Smooth muscle cell (in vitro differentiated cells): Measurements from ENCODE around the gene EVL.

GRCh38 chr14:100064813-100065651, at the start of gene EVL:
Gene EVL (plus strand): TSS chr14:100065422.
- RAMPAGE, long total RNA, result no peak

DNA sequence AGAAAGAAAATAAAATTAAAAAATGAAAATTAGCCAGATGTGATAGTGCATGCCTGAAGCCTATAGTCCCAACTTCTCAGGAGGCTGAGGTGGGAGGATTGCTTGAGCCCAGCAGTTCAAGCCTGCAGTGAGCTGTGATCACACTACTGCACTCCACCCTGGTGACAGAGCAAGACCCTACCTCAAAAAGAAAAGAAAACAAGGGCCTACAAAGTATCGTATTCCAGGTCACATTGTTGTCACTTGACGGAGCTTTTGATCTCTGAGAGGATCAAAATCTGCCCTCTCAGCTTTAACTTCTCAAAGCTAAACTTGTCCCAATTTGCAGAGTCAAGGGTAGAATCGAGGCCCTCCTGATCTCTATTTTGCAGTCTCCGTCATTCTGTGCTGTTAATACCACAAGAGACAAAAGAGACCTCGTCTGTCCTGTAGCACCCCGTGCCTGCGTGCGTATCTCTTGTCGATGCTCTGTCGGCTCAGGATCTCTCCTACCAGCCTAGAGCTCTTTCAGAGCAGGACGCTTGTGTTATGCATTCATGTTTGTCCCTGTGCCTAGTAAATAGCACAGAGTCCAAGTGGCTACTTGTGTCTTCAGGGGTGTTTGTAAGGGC, 5.0 kb downstream of the EVL start:
- RAMPAGE, long total RNA, result no peak

GRCh38 chr14:100079052-100079785, 14.0 kb downstream of the EVL start:
- RAMPAGE, long total RNA, result no peak

DNA sequence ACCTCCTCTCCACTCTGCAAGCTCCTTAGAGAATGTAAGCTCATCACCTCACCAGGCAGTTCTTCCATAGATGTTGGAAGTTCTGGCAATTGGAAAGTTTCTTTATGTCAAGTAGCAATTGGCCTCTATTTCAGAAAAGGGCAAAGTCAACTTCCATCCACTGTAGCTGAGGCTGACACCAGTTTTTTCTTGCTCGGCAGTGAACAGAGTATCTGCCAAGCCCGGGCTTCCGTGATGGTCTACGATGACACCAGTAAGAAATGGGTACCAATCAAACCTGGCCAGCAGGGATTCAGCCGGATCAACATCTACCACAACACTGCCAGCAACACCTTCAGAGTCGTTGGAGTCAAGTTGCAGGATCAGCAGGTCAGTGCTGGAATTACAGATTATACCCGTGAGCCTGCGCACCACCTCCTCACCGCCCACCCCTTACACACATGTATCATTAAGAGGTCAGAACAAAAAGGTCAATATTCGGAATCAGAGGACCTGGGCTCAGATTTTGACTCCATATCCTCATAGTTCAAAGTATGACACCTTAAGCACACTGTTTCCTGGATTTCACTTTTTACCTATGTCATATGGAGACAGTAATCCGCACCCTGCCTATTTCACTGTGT, 19.4 kb downstream of the EVL start:
- RAMPAGE, long total RNA, result no peak

DNA sequence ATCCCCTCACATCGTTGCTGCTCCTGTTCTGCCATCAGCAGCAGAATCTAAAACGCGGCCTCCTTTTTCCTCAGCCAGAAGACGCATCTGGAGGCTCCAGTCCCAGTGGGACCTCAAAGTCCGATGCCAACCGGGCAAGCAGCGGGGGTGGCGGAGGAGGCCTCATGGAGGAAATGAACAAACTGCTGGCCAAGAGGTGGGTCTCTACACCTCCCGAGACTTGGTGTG, 30.0 kb downstream of the DEGS2 start:
- RAMPAGE, long total RNA, result no peak

DNA sequence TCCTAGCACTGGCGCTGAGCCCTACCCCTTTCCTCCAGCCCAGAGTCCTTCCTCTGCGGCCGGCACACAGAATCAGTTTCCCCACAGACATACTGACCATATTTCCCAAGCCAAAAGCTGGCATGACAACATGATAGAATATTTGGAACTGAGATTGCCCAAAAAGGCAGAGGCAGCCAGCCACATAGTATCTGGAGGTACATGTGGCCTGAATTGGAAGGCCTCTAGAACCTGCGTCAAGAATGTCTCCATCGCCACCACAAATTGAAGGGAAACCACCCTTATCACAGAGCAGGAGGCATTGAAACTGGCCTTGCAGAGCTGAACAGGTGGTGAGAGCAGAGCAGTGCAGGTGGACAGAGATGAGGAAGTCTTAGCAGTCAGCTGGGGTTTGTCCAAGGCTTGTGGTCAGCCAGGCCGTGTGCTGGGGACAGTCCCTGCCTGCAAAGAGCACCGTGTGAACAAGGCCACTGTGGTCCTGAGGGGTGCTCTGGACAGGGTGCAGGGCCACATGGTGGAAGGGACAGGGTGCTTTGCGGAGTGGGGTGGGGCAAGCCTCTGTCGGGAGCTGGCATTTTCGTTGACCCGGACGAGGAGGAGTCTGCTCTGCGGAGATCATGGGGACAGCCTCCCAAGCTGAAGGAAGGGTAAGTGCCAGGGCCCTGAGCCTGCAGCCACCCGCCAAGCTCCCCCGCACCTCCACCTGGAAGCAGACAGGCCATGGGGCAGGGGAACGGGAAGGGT, 21.0 kb downstream of the DEGS2 start:
- RAMPAGE, long total RNA, result no peak

DNA sequence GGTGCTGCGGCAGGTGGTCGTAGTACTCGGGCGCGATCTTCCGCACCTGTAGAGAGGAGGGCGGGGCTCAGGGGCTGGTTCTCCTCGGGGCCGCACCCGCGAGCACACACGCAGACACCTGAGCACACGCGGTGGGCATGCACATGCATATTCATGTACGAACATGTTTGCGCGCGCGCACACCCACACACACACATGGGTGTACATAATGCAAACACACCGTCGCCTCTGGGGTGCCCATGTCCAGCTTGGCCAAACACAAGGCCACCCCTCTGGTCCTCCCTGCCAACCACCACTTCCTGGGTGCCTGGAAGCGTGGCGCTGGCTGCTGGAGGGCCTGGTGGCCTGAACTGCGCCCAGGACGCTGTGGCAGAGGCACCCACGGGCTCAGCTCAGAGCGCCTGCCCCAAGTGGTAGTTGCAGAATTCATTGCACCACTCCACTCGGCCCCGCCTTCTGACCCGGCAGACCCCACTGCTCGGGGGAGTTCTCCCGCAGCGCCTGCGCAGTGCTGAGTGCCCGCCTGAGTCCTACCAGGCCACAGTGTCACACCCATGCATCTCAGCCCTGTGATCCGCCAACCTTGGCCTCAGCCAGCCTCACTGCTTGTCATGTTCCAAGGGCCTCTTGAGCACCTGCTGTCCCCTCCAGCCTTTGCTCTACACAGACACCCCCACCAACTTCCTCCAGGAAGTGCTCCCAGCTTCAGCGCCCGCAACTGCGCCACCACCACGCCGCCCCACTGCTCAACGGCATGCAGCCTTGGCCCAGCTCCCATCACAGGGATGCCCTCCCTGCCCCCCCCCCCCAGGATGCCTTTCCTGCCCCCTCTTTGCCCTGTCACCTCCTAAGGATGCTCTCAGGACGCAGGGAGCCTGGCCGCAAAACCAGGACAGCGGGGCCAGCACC, 12.3 kb downstream of the DEGS2 start:
- RAMPAGE, long total RNA, result no peak

DNA sequence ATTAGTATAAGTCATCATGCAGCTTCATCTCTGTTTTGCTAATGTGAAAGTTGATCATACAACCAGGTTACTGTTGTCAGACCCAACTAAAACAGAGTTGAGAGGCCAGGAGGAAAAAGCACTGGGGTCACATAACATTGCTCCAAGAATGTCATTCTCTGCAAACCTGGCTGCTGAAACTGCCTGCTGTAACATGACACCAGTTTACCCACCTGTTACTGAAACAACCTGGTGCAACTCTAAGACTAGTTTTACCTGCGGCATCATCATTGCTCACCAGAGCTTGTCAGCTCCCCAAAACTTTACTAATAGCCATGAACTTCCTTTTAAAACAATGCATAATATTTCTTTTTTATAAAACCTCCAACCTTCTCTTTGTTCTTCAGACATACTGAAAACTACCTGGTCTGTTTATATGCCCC, 30.7 kb upstream of the DEGS2 start:
- RAMPAGE, long total RNA, result no peak

DNA sequence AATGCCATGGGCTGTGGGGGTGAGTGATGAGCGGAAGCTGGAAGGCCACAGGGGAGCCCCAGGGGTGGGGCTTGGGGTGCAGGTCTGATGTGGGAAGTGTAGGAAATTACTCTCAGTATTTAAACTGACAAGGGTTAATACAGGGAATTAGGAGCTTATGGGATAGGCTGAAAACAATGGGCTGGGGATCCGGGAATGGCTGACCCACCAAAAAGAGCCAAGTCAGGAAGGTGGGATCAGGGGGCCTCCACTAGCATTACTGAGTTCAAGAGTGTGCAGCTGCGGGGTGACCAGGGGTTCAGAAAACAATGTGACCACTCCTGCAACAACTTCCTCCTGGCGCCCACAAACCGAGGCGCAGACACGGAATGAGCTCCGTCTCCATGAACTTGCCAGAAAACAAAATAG, 16.7 kb upstream of the YY1 start:
- RAMPAGE, long total RNA, result no peak

DNA sequence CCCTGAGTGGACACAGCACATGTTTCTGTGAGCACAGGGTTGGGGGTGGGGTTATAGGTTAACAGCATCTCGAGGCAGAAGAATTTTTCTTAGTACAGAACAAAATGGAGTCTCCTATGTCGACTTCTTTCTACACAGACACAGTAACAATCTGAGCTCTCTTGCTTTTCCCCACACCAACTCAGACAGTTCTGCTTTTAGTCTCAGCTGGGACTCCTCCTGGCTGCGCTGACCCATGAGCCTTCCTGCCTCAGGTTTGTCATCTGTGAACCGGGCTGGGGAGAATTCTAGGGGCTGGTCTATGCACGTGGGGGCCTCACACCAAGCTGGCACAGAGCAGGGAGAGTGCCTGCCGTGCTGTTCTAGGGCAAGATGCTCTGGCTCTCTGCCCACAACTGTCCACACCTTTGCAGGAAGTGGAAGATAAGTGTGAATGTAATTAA, 6.4 kb upstream of the SLC25A29 start:
- RAMPAGE, long total RNA, result no peak

DNA sequence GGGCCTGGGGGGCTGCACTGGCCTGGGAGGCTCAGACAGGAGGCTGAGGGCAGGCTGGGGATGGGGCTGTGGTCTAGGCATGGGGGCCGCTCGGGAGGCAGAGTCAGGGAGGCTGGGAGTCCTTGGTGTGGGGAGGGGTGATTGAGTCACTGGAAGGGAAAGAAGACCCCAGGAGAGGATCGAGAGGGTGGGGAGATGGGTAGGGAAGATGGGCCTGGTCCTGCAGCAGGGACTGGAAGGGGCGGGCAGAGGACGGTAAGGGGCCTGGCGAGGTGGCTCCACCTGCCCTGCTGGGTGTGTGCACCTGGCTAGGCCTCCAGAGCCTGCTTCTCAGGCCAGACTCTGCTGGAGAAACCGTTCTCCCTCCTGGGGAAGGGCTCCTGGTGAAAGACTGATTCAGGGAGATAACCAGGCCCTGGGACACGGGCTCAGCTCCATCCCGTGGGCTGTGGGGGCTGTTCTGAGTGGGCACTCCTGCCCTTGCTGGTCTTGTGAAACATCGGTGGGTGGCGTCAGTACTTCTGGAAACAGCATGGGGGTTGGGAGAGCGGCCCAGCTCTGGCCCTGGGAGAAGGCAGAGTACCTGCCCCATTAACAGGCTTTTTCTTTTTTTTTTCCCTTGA, 594 bp downstream of the SLC25A47 start:
- RAMPAGE, long total RNA, result no peak

DNA sequence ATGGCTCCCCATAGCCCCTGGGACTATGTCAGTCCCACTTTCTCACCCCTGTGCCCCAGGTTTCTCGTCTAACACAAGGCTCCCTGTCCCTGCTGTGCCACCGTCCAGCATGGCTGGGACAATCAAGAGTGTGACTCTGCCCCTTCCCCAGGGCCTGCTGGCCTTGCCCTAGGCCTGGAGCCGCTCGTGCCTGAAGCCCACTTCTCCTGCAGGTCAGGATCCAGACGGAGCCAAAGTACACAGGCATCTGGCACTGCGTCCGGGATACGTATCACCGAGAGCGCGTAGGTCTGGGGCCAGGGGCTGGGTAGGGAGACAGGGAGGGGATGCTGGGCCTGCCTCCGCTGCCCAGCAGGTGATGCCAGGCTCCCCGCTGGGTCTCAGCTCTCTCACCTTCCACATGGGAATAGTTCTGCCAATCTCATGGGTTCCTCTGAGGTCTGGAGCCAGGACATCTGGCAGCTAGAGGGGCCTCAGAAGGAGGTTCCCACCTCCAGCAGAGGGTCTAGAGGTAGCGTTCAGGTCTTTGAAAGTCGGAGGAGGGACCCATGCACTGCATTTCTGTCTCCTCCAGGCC, 2.9 kb downstream of the SLC25A47 start:
- RAMPAGE, long total RNA, result no peak

DNA sequence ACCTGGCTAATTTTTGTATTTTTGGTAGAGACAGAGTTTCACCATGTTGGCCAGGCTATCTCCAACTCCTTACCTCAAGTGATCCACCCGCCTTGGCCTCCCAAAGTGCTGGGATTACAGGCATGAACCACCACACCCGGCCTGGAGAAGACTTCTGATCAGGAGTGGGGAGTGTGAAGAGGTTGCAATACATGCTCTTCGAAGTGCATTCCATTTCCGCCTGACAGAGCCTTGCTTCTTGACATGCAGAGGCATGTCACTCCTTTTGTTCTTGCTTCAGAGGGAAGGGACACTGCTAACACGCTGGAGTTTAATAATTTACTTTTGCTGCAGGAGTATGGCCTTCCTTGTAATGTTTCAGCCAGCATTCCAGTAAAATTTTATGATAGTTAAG, 21.7 kb downstream of the WDR25 start:
- RAMPAGE, long total RNA, result no peak

DNA sequence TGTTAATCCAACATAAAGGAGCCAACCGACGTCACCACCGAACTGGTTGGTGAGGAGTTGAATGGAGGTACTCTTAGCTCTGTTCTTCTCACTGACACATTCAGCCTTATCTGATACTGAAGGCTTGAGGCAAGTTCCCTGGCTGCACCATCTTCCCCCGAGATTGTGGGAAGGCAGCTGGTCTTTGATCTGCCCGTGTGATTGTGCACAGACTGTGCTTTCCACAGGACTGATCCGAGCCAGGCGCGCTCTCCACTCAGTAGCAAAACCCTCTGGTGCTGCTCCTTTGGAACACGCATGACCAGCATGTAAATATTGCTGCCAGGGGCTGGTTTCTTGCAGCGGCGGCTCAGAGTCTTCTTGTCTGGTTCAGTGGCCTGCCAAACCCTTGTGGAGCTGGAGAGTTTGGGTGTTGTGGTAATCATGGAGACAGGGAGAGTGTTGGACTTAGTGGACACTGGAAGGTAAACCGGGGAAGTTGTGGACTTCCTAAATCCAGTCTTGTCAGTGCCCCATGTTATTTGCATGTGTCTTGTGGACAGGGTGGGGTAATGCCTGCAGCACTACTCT, 30.0 kb upstream of the DLK1 start:
- RAMPAGE, long total RNA, result no peak

DNA sequence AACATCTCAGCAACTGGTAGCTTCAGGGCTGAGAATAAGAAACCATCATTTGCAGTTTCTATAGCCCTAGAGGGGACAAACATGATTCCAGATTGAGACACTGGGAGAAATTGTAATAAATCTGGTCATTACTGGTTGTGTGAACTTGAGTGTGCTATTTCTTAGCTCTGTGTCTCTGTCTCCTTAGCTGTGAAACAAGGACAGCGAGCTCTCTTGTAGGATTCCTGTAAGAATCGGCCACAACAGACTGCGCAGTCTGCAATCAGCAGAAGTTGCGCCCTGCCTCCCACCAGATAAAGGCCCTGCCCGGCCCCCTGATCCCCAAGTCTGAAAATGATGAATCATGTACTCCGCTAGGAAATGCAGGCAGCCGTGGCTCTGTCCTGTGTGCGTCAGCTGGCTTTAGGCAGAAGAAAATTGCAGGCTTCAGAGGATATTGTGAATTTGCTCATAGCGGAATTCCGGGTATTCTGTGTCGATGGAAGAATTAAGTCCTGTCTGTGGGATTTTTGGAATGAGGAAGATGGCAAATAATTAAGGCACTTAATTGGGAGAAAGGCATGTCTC, 64.1 kb downstream of the DLK1 start:
- RAMPAGE, long total RNA, result no peak

DNA sequence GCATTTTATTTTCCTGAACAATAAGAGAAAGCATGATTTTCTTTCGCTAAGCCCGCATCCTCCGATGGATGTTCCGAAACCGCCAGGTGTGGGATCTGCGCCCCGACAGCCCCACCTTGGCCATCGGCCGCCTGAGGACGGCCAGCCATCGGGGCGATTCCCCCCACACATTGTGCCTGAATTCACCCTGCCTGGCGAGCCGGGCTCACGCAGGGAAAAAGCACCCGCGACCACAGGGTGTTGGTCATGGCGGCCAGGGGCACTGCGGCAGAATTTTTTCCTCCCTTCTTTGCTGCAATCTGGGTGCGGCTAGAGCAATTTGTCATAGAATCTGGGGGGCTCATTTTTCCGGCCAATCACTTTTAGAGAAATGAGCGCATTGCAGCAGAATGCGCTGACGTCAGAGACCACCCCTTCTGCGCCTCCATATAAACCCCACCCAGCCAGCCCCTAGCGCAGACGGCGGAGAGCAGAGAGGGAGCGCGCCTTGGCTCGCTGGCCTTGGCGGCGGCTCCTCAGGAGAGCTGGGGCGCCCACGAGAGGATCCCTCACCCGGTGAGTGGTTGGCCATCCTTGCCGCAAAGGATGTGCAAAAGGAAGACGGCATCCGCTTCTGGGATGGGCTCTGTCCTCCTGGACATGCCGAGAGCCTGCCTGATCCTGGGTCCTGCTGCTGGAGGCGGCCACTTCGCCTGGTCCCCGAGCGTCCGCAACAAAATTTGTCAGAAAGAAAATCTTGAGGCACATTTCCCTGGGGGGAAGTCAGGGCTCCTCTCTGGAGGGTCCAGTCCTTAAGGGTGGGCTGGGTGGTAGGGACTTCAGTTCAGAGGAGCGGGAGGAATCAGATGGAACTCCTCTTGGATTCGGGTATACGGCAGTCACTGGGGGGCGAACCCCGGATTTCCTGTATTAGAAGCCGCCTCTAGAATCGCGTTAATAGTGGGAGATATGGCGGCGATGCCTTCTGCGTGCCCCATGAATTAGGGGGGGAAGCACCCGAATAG, 77.6 kb downstream of the RTL1 start:
- RAMPAGE, long total RNA, result no peak

- RAMPAGE, long total RNA, result no peak
These were observed 355.9 kb upstream of the PPP2R5C start for GRCh38 chr14:101405741-101405960.

DNA sequence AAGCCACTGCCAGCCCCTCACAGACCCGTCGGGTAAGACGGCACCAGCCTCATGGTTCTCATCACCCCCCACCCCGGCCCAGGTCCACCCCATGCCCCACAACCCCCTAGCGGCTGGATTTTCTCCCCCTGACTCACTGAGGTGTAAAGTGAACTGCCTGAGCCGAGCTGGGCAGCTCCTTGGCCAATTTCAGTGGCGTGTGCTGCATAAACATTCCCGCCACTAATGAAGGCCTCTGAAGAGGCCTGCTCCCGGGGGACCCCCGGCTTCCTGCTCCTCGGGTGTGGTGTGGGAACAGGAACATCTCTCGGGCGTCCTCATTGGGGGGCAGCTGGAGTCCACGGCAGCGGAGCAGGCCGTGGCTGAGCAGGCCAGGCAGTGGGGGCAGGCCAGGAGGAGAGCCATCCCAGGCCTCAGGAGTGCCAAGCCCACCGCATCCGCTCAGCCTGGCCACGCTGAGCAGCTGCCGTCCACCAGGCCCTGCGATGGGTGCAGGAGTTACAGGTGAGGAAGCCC, 249.4 kb upstream of the PPP2R5C start:
- RAMPAGE, long total RNA, result no peak

DNA sequence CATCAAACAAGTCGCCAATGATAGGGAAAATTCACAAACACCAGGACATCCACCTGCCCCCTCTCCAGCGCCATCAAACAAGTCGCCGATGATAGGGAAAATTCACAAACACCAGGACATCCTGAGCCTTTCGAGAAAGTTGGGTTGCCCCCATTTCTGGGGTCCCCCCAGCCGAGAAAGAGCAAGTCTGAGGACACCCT, 162.4 kb upstream of the PPP2R5C start:
- RAMPAGE, long total RNA, result no peak

DNA sequence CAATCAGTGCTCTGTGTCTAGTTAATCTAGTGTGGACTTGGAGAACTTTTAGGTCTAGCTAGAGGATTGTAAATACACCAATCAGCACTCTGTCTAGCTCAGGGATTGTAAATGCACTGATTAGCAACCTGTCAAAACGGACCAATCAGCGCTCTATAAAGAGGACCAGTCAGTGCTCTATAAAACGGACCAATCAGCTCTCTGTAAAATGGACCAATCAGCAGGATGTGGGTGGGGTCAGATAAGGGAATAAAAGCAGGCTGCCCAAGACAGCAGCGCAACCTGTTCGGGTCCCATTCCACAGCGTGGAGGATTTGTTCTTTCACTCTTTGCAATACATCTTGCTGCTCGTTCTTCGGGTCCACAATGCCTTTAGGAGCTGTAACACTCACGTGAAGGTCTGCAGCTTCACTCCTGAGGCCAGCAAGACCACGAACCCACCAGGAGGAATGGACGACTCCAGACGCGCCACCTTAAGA, 71.7 kb upstream of the PPP2R5C start:
- RAMPAGE, long total RNA, result no peak